ENCODE measurements around a stretch of chr21.

GRCh38 chr21:38289648-38290122 is 32.9 kb downstream of the KCNJ15 start:
- RRBS, 2 experiments: no CpG with 5 or more reads among the region's 9 CpGs

- RRBS, 2 experiments: no CpG with 5 or more reads among the region's 16 CpGs
These were observed 10.0 kb downstream of the ERG start for GRCh38 chr21:38487909-38488957.

- RRBS, 2 experiments: no CpG with 5 or more reads among the region's 6 CpGs
These were observed 1.1 kb downstream of the ERG start for GRCh38 chr21:38497124-38497715.

DNA sequence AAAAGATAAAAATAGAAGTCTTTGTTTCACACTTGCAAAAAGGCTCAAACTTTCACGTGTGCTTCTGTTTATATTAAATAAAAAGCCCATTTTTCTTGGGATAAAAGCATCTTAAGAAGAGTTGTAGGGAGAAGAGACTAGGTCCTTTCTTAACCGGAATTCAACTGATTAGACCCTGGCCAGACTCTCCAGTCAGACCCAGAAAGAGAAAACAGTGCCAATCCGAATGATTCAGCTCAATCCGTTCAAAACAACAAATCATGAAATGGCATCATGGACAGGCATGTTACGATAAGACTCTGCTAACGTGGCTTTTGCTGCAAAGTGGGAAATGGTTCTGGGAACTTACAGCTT is 45.9 kb upstream of the ETS2 start:
- RRBS, 2 experiments: no CpG with 5 or more reads among the region's 6 CpGs

GRCh38 chr21:38795537-38795909 is 10.2 kb upstream of the ETS2 start:
- RRBS, 2 experiments: no CpG with 5 or more reads among the region's 8 CpGs

GRCh38 chr21:38897411-38897915 is 91.7 kb downstream of the ETS2 start:
- RRBS, 2 experiments: no CpG with 5 or more reads among the region's 2 CpGs

GRCh38 chr21:38909593-38910262 is 104.0 kb downstream of the ETS2 start:
- RRBS, 2 experiments: no CpG with 5 or more reads among the region's 10 CpGs

GRCh38 chr21:38988306-38989424 is 182.9 kb downstream of the ETS2 start:
- RRBS, 2 experiments: no CpG with 5 or more reads among the region's 32 CpGs

- RRBS, 2 experiments: no CpG with 5 or more reads among the region's 8 CpGs
These were observed 176.5 kb downstream of the PSMG1 start for GRCh38 chr21:39006578-39007378.

GRCh38 chr21:39055030-39055901 is 128.0 kb downstream of the PSMG1 start:
- RRBS, 2 experiments: no CpG with 5 or more reads among the region's 8 CpGs

- RRBS, 2 experiments: no CpG with 5 or more reads among the region's 4 CpGs
These were observed 57.4 kb downstream of the PSMG1 start for GRCh38 chr21:39125769-39126333.

- RRBS, 2 experiments: no CpG with 5 or more reads among the region's 25 CpGs
These were observed 566 bp downstream of the PSMG1 start for GRCh38 chr21:39182681-39183089.

DNA sequence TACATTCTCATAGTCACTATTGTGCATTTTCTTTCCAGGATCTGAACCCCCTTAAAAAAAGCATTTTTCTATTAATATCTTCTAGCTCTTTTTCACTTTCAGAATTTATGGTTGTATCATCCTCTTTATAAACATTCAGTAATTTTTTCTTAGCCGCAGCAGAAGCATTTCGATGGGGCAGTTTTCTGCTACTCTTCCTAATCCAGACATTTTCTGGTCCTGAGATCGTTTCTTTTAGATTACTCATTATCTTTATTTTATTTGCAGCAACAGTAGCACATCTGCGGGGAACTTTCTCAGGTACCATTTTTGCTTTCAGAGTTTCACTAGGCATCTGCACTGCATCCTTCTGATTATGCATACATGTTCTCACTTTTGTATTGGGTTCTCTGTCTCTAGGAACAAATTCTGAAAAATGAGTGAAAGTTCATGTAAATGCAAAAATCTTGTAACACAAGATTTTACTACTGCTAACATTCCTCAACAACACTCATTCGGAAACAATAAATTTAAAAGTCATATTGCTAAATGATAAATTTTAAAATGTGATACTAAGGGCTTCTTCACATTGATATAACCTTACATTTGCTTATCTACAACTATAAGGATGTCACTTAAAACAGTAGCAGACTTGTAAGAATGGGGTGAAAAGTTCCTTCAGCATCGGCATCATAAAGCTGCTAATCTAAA is 3.9 kb upstream of the PSMG1 start:
- RRBS, 2 experiments: no CpG with 5 or more reads among the region's 6 CpGs

DNA sequence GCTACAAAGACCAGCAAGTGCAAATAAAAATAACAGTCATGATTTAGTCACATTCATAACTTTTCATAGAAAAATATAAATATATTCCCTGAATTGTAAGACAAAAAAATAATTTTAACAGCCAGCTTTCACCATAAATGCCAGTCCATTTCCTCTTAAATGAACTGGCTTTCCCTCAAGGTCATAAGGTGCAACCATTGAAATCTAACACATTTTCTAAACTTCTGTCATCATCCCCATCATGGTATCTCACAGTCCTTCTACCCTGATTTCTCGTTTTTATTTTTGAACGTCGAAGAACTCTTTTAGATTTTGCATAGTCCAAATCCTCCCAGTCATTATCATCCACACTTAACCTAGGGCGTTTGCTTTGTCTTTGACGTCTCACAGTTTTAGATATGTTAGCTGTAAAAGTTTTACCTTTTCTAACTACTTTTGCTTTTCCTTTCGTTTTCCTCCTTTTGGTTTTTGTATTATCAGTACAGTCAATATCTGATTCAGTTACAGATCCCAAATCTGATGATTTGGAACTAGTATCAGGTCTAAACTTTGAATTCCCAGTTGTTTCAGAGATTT is 12.9 kb upstream of the PSMG1 start:
- RRBS, 2 experiments: no CpG with 5 or more reads among the region's 6 CpGs

DNA sequence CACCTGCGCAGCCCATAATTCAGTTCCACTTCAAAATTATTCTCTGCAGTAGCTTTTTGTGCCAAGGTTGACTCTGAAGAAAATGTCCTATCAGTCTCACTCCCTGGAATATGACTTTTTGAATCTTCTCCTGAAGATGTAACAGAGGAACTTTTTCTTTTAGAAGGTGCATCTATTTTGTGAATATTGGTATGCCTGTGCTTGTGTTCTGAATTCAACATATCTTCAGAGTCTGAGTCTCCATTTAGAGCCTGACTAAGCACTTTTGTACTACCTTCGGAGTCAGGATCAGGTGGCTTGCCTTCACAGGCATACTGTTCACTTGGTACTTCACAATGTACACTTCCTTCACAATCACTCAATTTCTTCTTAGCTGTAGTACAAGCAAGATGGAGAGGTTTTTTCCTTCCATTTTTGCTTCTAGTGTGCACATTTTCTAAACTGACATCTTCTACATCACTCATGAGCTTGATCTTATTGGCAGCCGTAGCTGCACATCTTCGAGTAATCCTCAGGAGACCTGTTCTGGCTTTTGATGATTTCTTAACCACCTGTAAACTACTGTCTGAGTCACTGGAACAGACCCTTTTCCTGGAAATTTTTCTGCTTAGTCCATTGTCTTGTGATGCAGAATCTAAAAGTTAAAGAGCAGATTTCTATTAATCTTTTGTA is 13.7 kb upstream of the PSMG1 start:
- RRBS, 2 experiments: no CpG with 5 or more reads among the region's 4 CpGs

DNA sequence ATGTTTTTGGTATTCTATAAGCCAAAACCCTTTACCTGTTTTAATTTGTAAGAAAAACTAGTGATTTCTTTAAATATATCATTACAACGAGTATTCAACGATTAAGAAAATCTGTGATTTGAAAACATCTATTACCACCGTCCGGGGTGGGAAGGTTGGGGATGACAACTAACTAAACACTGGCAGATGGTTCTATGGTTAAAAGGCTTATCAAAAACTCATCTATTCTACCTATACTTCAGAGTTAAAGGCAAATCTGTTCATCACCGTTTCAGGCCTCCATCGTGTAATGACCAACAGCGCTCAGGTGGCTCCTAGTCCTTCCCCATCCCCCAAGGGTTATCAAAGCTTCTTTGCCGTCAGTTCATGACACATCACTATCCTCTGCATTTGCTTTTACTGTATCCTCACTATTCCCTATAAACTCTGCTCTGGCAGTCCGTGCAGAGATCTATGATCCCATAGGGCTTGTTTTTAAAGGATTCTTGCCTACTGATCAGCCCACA is 8.3 kb downstream of the HMGN1 start:
- RRBS, 2 experiments: no CpG with 5 or more reads among the region's 9 CpGs

DNA sequence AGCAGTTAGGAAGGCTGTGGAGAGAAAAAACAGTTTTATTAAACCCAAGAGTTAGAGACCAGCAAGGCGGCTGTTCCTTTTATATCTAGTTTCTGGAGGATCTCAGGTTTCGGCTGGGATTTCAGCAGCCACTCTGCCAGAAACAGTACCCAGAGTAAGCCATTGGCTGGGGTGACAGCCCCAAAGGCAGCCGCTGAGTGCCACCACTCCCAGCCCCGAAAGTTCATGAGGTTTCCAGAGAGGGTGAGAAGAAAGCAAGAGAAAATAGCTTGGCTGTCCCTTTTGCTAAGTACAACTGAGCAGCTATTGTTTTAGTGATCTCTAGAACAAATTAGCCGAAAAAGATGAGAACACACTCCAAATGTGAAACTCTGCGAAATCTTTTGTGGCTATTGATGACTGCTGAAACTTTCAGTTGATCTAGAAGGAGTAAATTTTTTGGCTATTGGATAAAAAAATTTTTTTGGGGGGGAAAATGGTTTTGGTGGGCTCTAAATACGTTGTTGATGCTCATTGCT is 1.2 kb downstream of the SH3BGR start:
- RRBS, 2 experiments: no CpG with 5 or more reads among the region's 7 CpGs

GRCh38 chr21:39502506-39503186 is 50.9 kb downstream of the SH3BGR start:
- RRBS, 2 experiments: no CpG with 5 or more reads among the region's 9 CpGs

DNA sequence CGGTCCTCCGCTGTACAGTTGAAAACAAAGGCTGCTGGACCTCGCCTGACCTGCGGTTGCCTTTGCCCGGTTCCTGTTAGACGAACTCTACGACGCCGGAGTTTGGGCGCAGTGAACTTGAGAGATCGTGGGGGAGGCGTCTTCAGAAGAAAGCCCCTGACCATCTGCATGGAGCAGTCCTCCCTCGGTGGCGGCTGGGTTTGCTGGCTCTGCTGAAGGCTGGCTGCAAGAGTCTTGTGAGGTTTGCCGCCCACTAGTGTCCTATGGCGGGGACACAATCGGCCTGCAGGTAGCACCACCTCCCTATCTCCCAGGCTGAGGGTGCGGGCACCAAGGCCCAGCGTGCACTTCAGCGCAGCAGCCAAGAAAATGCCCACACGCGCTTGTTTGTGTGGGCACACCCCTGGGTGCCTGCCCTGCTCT is 5.1 kb downstream of the DSCAM start:
- RRBS, 2 experiments: no CpG with 5 or more reads among the region's 22 CpGs

- RRBS, 2 experiments: no CpG with 5 or more reads among the region's 11 CpGs
These were observed 2.8 kb upstream of the BACE2 start for GRCh38 chr21:41164992-41165652.